ENCODE measurements around a stretch of chr13.

GRCh38 chr13:45383369-45384264, 34.6 kb downstream of the SLC25A30 start:
- PRO-cap: no peak

- PRO-cap: no peak
Measured at GRCh38 chr13:45493034-45493513, 28.3 kb downstream of the COG3 start.

DNA sequence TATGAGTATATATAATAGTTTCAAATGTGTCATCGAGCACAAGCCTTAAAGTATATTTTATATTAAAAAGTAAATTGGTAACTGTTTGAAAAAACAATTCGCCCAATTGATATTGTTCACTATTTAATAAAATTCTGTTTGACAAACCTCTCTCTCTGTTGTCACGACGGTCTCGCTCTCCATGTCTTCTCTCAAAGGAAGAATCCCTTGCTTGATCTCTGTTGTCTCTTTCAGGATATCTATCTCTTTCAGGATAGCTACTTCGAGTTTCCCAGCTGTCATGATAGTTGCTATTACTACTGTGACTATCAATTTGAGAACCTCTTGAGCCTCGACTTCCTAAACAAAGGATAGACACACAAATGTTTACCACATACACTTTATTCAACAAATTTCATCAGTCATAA, 72.9 kb downstream of the ZC3H13 start:
- PRO-cap: no peak

DNA sequence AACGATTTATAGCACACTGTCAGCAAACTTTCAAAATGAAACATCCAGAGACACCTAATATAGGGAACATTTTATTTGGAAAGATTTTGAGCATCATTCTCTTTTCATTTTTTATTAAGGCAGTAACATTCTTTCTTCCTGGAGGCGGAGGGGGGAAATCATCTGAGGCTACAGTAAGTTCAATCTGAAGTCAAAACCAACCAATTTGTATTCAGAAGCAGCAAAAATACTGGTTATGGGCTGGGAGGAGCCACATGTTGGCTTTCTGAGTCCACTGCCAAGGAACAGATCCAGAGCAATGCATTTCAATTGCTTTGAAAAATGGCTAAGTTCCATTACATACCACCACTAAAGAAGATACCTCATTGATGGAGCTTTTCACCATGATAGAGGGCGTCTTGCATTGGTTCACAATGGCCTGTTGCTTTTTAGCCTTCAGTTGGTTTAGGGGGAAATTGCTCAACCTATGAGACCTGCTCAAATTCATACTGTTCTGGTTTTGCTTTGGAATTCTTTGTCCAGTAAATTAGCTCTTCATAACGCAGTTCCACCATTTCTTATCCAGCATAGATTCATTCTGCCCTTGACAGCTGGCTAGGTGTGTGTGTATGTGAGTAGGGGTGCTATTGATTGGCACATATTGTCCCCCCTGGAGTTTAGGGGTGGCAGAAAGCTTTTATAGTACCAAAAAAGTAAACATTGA, 21.2 kb upstream of the CPB2 start:
- PRO-cap: no peak

DNA sequence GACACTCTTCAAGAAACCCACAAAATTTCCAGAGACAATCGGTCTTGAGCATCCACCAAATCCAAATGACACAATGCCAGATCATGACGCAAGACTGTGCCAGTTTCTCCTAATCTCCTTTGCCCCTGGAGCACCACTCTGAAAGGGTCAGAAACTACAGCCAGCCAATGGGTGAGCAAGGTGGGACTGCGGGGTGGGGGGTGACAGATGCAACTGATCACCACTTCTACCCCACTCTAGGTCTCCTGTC, 78.8 kb downstream of the LRRC63 start:
- PRO-cap: no peak

DNA sequence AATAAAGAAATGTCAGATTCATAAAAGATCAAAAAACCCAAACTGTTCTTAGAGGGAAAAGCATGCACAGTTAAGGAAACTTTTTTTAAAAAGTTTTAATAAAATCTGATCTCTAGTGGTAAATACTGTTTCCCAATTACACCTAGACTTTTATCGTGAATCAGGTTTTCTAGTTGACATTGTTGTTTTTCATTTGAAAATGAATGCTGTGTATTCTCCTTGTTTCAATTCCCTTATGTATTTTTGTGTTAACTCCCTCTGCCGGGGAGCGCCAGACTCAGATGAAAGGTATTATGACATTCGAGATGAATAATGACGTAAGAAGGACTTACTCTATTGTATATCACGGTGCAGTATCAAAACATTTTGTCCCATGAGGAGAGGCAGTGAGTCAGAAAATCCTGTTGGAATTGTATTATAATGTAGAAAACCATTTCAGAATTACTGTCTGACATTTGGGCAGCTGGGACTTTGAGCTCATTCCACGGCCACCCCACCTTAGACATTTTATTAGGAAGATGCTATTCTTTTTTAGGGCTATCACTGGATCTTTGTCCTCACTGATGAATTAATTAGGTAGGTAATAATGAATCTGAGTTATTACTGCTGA, 61.6 kb downstream of the LRCH1 start:
- PRO-cap: no peak

- PRO-cap: unidirectional peak, plus-strand start at chr13:46662784
Measured at GRCh38 chr13:46662691-46663016, 109.7 kb downstream of the LRCH1 start.

- PRO-cap: no peak
Measured at GRCh38 chr13:46816978-46817468, 20.1 kb upstream of the ESD start.

DNA sequence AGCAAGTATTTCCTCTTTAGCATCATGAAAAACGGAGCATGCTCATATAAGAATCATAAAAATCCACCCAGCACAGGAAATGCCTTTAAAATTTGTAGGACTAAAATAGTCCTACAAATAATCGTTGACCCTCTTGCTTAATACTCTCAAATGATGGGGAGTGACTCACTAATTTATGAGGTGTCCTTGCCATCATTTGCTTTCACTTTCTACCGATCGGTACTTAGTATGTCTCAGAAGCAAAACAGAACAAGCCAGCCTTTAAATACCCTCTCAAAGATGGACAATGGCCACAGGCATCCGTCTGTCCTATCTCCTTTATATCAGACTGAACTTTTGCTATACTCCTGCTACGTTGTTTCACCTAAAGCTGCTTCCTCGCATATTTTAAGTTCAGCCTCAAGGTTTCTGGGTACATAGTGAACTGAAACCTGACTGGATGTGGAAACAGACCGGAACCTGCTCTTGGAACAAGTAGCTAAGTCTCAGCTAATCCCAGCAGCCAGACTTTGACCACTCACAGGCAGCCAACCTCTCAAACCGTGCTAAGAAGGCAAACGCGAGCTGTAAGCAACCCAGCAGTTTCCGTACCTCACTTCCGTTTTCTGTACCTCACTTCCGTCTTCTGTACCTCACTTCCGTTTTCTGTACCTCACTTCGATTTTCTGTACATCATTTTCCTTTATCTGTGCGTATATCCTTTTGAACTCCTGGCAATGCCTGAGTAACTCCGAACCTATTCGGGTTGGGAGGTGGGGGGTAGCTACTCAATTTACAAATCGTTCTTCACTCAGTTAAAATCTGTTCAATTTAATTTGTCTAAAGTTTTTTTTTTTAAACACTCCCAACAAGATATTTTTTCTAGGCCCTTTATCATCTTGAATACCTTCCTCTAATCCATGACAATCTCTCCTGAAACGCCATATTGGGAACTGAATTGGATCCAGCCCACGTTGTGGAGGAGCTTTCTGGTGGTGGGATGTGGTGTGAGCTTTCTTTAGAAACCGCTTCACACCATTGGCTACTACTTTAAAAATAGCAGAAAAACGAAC, 96.9 kb downstream of the SUCLA2 start:
- PRO-cap: no peak

GRCh38 chr13:48261011-48262049, 28.3 kb downstream of the ITM2B start:
- PRO-cap: no peak

DNA sequence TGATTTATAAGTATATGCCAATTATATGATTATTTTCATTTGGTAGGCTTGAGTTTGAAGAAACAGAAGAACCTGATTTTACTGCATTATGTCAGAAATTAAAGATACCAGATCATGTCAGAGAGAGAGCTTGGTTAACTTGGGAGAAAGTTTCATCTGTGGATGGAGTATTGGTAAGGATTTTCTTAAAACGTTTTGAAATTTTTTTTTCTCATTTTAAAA, 3.6 kb downstream of the RB1 start:
- PRO-cap: no peak

GRCh38 chr13:48317812-48318433, 14.4 kb downstream of the RB1 start:
- PRO-cap: no peak

DNA sequence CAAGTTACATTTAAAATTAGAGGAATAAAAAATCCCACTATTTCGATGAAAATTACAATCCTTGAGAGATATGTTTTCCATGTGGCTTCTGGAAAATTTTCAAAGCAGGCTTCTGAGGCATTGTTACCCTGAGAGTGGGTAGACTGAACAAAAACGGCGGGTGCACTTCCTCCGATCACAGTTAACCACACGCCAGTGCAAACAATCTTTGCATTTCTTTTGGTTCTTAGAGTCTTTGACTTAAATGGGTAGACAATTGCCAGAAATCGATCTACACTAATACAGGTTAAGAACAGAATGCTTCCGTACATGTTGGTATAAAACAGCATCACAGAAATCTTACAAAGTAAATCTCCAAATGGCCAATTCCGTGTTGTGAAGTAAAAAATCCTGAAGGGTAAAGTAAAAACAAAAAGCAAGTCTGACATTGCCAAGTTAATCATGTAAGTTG, 1.1 kb downstream of the LPAR6 start:
- PRO-cap: no peak

- PRO-cap: no peak
Measured at GRCh38 chr13:48452796-48453453, 40.0 kb upstream of the LPAR6 start.

DNA sequence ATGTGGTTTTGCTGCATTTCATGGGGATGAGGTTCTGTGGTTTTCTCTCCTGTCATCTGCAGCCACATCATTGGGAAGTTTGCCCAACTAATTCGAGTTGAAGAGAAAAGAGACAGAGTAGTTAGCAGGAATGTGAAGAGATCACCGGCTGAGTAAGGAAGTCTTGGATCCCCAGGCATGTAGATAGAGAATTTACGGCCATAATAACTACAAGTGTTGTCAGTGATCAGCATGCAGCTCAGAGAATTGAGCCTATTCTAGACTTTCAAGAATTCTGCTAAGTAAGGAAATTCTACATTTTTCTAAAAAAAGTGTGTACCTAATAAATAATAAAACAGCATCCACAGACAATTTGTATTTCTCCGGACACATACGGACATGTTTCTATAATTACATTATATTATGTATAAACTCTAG, 122.2 kb downstream of the CYSLTR2 start:
- PRO-cap: no peak

DNA sequence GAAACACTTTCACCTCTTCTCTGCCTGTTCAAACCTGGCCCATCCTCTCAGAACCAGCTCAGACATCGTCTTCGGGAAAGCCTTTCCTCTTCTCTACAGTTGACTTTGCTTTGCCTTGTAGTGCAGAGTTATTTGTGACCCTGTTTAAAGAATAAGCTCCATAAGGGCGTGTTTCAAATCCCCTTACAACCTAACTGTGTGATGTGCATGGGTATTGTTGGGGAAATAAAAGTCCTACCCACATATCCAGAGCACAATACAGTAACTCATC, 86.7 kb downstream of the CDADC1 start:
- PRO-cap: no peak

- PRO-cap: no peak
Measured at GRCh38 chr13:49533926-49534417, 38.2 kb downstream of the PHF11 start.

DNA sequence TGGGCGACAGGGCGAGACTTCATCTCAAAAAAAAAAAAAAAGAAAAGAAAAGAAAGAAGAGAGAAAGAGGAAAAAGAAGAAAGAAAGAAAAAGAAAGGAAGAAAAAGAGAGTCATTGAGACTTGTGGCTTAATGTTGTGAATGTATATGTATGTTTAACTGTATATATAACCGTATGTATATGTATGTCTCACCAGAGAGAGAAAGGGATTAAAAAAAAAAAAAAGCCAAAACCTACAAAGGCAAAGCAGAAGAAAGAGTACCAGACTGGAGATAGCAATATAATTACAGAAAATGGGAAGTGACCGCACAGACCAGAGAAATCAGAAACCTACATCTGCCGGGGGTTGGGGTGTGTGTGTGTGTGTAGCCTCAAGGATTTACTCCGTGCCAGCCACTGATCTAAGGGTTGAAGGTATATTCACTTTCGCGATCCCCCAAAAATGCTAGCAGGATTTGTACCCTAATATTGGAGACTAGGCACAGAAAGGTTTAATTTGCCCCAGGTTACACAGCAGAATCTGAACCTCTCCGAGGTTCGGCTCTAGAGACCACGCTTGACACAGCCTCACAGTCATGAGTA, 14.7 kb downstream of the ARL11 start:
- PRO-cap: no peak

- PRO-cap: no peak
Measured at GRCh38 chr13:49686534-49687339, 4.5 kb downstream of the EBPL start.

DNA sequence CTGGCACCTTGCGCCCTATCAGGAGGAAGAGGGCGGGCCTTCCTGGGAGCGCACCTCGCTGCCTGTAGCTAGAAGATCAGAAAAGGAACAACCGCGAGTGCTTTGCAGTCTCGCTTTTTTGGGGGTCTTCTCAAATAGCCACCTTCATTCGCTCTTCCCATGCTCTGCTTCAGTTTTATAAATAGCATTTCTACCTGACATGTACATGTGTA, 534 bp upstream of the KPNA3 start:
- PRO-cap: bidirectional peak, plus-strand start at position 79 of the sequence, minus-strand start outside the sequence

All from SUDHL5 (cell line).